ENCODE data around the gene ACTN2.

- PRO-cap, result no peak
- CAGE, long polyA plus RNA, result no peak
These were observed 62.0 kb downstream of the ARID4B start for GRCh38 chr1:235265903-235266400.

GRCh38 chr1:235270455-235271057, 57.4 kb downstream of the ARID4B start:
- PRO-cap, result unidirectional peak, plus-strand start at chr1:235270834
- CAGE, long polyA plus RNA, result no peak

GRCh38 chr1:235484243-235484644, 20.0 kb downstream of the B3GALNT2 start:
- PRO-cap, result no peak
- CAGE, long polyA plus RNA, result no peak

DNA sequence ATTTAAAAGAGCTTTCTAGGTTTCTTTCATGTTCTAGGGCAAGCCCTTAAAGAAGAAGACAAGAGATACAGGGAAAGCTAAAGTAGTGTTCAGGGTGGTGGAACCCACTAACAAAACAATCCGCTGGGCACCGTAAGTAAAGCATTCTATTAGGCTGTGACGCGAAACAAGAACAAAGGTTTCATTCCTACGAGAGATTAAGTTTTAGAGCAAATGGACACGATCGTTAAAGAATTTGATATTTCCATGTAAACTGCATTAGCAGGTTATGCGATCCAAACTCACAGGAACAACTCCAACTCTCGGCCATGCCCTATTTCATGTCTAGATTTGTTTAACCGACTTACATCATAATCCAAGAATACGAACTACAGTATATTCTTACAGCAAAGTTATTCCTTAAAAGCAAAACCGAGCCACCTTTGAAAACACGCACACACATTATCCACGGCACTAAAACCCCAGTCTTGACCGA, 963 bp downstream of the B3GALNT2 start:
- PRO-cap, result bidirectional peak, plus-strand start outside the sequence, minus-strand start at position 291 of the sequence
- CAGE, long polyA plus RNA, result no peak

DNA sequence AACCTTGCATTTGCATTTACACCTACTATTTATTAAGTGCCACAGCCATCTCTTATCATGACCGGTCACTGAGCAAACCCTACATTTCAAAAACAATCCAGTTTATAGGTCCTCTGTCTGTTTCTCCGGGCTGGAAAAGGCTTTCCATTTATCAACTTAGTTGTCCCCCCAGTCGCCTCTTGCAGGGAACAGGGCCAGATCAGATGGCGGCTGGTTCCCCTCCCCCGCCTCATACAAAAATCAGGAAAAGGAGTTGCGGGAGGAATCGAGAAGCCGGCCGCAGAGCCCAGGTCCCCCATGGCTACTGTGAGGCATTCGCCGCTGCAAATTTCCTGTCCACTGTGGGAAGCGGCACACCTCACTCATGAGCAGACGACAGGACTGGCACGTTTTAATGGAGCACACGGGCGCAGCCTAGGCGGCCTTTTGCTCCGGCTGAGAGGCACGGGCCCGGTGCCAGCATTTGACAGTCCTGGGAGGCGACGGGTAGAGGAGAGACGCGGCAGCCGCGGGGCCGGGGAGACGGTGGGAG, 1.2 kb downstream of the GNG4 start:
- PRO-cap, result no peak
- CAGE, long polyA plus RNA, result no peak

DNA sequence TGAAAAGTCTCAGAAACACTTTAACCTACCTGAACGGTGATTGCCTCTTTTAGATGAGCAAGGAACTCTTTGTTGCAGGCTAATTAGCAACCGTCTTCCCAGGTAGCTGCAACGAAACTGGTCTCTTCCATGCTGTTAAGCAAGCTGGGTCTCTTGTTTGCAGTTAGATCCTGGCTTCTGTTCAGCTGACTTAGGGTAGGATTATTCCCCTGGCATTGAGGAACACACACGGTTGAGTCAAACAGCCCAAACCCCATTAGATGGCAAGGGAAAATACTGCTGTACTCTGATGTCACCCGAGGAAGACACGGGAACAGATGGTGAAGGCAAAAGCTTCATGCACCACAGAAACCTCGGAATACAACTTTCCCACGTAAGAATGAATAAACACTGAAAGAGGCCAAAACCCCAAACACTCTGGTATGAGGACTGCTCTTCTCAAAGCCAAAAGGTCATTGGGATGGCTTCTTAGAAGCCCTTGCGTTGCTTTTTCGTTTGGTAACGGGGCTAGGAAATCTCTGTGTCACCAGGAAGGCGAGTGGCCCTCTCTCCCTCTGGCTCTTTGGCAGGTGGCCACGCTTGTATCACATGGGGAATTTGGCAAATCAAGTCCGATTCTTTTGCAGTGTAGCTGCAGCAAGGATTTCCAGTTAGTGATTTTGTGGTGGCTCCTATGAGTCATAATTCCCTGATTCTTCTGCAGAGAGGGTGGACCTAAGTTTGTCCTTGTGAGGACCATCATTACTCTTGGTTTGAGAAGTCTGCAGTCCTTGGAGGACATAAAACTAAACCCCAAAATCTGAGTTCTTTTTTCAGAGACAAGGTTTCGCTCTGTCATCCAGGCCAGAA, 16.7 kb upstream of the LYST start:
- PRO-cap, result no peak
- CAGE, long polyA plus RNA, result no peak

- PRO-cap, result no peak
- CAGE, long polyA plus RNA, result no peak
These were observed 73.6 kb upstream of the LYST start for GRCh38 chr1:235940190-235940760.

- PRO-cap, result no peak
- CAGE, long polyA plus RNA, result no peak
These were observed 48.8 kb downstream of the NID1 start for GRCh38 chr1:236015874-236016670.

- PRO-cap, result no peak
- CAGE, long polyA plus RNA, result no peak
These were observed 21.0 kb downstream of the GPR137B start for GRCh38 chr1:236163239-236163924.

DNA sequence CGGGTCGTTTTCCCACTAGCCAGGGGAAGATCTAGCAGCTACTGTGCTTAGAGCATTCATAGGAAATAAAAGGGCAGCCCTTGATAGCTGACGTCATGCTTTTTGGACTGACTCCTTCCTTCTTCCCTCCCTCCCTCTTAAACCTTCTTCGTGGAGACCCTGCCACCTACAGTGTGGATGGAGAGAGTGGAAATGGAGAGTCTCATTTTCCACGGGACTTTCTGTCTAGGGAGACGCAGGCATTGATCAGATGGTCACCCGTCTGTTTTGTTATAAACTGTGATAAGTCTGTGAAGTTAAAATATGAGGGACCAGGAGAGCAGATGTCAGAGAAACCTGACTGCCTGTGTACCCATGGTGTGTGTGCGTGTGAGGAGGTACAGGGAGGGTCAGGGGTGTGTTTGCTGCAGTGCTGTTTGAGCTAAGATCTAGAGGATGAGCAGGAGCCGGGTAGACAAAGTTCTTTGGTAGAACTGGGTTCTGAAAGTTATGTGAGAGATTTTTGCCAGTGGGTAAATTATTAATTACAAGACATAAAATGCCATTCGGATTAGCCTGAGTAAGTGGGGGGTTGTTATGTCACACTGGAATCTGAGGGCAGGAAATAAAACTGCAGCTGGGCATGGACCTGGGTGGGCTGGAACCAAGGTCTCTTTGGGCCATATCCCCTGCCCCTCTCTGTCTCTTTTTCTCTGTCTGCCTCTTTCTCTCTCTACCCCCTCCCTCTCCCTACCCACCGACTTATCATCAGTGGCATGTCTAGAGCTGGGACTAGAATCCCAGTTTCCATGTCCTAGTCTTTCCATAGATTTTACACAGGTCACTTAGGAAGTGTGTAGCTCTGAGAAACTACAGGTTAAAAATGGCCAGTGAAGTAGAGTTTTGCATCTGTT, 34.5 kb downstream of the GPR137B start:
- PRO-cap, result no peak
- CAGE, long polyA plus RNA, result no peak

GRCh38 chr1:236281272-236281834, 405 bp downstream of the ERO1B start:
- PRO-cap, result bidirectional peak, plus-strand start at chr1:236281694, minus-strand start at chr1:236281521
- CAGE, long polyA plus RNA, result no peak

DNA sequence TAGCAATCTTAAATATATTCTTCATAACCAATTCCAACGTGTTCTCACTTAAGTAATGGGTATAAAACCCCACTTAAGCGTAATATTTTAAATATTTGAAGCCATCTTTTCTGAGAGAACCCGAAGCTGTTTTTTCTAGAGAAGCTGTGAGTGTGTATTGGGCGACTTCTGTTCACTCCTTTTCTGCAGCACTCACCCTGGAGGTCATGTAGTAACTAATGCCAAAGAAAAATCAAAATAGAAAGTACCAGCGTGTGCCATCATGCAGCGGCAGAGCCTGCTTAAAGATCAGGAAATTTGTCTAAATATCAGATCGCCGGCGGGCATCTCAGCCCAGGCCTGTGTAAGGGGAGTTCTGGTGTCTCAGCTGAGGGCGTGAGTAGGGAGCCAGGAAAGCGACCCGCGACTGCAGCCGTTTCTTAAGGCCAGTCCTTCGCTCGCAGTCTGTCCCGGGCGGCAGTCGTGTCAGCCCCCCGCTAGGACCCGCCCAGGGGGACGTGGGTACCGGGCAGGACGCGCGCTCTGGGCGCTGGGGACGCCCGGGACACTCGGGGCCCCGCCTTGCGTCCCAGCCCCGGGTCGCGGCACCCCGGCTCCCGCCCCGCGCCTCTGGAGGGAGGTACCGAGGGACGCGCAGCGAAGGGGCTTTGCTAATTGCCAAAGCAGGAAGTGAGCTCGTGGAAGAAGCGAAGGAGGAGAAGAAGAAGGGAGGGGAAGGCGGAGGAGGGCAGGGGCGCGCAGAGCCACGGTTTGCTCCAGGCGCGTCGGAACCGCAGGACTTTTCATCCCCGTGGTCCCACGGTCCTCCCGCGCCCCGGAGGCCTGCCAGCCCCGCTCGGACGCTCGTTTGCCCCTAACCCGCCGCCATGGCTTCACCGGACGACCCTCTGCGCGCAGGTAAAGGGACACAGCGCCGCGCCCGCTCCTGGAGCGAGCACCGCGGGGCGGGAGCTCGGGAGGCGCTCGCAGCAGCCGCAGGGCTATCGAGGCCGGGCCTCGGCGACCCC, 981 bp downstream of the EDARADD start:
- PRO-cap, result no peak
- CAGE, long polyA plus RNA, result no peak

DNA sequence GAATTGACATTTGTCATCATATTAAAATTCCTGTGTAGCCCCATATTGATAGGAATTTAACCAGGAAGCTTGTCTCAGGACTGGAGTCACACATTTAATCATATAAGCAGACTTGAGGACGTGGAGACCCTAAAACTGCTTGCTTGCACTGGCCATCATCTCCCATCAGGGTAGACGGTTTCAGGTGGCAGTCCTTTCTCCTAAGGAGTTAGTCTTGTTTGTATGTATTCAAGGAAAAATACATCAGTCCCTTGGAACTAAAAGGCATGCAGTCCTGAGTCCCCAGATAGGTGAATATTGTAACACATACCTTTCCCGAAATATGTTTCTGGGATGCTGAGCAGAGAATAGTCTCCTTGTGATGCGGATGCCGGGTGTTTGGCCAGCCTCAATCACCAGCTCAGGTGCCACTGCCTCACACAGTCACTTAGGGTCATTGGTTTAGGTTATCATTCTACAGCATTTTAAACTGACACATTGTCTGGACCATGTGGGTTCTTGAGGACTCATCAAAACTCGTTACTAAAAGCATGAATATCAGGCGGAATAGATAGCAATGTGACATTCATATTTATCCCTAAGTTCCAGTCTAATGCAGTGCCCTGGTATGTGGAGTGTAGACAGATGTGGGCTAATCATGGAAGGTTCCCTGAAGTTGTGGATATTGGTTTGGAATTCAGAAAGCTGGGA, 21.5 kb downstream of the LGALS8 start:
- PRO-cap, result no peak
- CAGE, long polyA plus RNA, result no peak

GRCh38 chr1:236686012-236687153, at the start of gene ACTN2:
TSS of gene ACTN2 (plus strand) at chr1:236686499.
- PRO-cap, result no peak
- CAGE, long polyA plus RNA, result no peak

DNA sequence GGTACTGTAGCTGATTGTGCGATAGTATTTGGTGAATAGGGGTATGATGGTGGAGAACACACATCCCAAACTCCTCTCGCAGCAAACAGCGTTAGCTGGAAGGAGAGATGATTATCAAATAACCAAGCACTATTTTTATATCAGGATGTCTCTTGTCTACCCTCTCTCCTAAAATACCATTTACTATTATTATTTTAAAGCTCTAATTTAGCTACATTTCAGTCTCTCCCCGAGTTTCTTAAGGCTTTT, 1.4 kb downstream of the ACTN2 start:
- PRO-cap, result no peak
- CAGE, long polyA plus RNA, result no peak

DNA sequence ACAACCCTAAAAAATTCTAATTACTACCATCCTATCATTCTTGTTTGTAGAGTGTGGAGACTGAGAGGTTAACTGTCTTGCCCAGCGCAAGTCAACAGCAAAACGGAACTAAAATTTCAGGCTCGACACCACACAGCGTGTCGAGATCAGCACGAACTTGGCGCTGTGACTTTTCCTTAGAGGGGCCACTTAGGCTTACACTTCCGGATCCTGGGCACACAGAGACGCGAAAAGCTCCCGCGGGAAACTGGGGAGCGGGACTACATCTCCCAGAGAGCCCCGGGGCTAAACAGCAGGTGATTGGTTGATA, 245 bp upstream of the MTR start:
- PRO-cap, result no peak
- CAGE, long polyA plus RNA, result no peak

- PRO-cap, result no peak
- CAGE, long polyA plus RNA, result no peak
These were observed 10.7 kb upstream of the RYR2 start for GRCh38 chr1:237031258-237031778.

- PRO-cap, result no peak
- CAGE, long polyA plus RNA, result no peak
These were observed 11.6 kb downstream of the RYR2 start for GRCh38 chr1:237053549-237054062.

GRCh38 chr1:237736816-237737248, 153.9 kb downstream of the ZP4 start:
- PRO-cap, result no peak
- CAGE, long polyA plus RNA, result no peak

GRCh38 chr1:238346182-238346736, 455.5 kb upstream of the ZP4 start:
- PRO-cap, result no peak
- CAGE, long polyA plus RNA, result no peak